Pericardium fibroblast (primary cell): ENCODE measurements around the gene LEMD2.

- RAMPAGE, long total RNA, result no peak
Measured at GRCh38 chr6:33571690-33572160, 8.4 kb downstream of the BAK1 start.

- RAMPAGE, long total RNA, result no peak
Measured at GRCh38 chr6:33576612-33577662, 3.1 kb downstream of the BAK1 start.

DNA sequence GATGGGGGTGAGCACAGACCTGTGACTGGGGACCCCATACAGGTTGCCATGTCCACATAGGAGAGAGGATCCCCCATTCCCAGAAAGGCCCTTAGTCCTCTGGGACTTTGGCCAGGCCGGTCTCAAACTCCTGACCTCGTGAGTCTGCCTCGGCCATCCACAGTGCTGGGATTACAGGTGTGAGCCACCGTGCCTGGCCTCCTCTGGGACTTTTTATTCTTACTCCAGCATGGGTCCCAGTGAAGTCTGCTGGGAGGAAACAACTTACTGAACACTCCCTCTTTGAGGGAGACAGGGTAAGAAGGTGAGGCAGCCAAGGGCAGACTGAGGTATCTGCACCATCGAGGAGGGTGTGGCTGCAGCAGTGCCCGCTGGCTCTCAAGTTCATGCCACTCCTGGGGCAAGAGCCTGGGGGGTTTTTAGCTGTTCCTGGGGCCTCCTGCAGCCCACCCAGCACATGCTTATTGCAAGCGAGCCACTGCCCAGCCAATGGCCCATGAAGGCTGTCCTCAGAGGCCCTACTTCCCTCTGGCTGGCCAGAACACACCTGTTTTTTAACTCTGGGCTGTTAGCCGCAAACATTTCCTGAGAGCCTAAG is 2.3 kb downstream of the BAK1 start:
- RAMPAGE, long total RNA, result no peak

DNA sequence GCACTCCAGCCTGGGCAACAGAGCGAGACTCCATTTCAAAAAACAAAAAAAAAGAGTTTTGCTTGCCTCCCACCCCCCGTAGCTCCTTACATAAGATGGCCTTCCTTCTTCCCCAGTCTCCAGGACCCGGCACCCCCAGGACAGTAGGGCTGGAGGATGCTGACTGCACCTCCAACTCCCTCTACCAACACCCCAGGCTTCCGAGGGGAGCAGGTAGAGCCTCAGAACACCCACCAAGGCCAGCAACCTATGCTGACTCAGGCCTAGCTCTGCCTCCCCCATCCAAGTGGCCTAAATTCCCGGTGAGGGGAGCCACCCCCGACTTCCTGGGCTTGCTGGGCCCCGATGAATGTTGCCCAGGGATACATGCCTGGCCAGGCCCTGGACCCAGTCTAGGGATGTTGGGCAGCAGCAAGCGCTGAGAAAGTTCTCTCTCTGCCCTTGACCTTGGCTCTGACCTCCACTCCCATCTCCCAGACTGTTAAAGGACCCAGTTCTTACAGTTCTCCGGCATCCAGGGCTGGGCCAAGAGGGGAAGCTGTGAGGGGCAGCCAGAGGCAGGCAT is 685 bp downstream of the BAK1 start:
- RAMPAGE, long total RNA, result no peak

DNA sequence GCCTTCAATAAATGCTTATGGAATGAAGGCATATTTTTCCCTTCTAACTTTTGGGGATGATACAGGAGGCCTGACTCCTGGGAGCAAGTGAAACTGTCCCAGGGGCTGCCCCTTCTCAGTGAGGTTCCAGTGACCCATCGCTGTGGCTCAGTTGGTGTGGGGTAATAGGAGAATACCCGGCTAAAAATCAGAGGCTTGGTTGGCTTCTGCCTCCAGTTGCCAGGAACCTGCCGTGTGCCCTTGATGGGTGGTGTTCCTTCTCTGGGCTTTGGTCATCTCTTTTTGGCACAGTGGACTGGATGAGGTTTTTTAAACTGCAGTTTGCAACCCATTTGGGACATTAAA is 1.7 kb upstream of the ITPR3 start:
- RAMPAGE, long total RNA, result no peak

- RAMPAGE, long total RNA, result no peak
Measured at GRCh38 chr6:33620134-33620723, 893 bp upstream of the ITPR3 start.

DNA sequence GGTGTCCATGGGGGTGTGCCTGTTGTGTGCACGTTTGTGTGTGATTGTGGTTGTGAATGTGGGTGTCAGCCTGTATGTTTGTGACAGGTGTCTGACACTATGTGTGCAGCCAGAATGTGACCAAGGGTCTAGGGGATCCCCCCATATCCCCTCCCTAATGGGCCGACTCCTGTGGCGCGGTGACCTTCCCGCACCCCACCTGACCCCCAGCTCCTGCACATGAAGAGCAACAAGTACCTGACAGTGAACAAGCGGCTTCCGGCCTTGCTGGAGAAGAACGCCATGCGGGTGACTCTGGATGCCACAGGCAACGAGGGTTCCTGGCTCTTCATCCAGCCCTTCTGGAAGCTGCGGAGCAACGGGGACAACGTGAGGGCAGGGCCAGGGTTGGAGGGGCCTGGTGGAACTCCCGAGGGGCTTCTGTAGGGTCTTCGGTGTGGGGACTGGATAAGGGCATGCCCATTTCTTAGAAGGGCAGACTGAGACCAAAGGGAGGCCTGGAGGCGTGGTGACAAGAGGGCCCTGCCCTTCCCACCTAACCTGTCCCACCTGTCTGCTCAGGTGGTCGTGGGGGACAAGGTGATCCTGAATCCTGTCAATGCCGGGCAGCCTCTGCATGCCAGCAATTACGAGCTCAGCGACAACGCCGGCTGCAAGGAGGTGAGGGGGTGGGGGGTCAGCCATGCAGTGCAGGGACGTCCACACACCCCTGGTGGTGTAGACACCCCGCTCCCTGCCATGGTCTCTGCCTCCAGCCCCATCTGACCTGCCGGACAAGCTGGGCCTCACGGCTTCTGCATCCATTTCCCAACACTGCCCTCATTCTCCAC is 37.6 kb downstream of the ITPR3 start:
- RAMPAGE, long total RNA, result no peak

DNA sequence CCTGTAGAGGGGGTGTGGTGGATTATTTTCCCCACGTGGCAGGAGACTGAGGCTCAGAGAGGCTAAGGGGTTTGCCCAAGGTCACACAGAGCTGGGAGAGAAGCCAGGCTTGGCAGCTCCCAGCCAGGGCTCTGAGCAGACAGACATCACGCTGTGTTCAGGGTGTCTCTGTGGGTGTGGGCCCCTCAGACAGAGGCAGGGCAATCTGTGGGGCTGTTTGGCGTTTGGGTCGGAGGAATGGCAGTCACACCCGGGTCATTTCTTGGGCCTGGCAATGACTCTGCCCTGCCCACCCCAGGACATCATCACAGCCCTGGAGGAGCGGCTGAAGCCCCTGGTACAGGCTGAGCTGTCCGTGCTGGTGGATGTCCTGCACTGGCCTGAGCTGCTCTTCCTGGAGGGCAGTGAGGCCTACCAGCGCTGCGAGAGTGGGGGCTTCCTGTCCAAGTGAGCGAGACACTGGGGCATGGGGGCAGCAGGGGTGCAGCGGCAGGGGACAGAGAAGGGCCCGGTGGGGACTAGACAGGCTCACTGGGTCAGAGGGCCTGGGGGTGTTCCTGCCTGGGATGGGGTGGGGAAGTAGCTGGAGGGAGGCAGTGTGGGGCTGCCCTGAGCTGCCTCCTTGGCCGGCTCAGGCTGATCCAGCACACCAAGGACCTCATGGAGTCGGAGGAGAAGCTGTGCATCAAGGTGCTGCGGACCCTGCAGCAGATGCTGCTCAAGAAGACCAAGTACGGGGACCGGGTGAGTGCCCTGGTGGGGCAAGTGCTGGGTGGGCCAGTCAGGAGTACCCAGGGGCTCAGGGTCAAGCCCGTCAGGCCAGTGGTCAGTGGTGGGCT is 27.6 kb downstream of the UQCC2 start:
- RAMPAGE, long total RNA, result no peak

- RAMPAGE, long total RNA, result no peak
Measured at GRCh38 chr6:33684561-33685103, 26.9 kb downstream of the UQCC2 start.

- RAMPAGE, long total RNA, result no peak
Measured at GRCh38 chr6:33705609-33706770, 5.5 kb downstream of the UQCC2 start.

DNA sequence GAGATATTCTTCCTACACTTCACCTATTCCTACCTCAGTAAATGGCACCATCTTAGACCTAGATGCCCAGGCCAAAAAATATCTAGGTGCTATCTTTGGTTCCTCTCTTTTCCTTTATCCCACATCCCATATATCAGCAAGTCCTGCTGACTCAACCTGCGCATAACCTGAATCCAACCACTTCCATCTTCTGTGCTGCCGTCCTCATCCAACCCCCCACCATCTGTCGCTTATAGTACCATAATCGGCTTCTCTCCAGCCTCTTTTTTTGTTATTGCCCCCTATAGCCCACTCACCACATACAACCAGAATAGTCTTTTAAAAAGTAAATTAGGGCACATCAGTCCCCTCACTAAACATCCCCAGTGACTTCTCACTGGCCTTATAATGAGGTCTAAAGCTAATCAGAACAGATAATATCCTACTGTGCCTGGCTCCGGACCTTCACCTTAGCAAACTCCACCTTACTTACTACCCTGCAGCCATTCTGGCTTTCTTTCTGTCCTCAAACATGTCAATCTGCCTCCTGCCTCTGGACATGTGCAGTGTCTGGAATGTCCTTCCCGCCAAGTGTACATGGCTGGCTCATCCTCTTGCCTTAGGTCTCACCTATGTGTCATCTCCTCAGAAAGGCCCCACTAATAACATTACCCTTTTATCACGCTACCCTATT is 1.4 kb downstream of the UQCC2 start:
- RAMPAGE, long total RNA, result no peak

DNA sequence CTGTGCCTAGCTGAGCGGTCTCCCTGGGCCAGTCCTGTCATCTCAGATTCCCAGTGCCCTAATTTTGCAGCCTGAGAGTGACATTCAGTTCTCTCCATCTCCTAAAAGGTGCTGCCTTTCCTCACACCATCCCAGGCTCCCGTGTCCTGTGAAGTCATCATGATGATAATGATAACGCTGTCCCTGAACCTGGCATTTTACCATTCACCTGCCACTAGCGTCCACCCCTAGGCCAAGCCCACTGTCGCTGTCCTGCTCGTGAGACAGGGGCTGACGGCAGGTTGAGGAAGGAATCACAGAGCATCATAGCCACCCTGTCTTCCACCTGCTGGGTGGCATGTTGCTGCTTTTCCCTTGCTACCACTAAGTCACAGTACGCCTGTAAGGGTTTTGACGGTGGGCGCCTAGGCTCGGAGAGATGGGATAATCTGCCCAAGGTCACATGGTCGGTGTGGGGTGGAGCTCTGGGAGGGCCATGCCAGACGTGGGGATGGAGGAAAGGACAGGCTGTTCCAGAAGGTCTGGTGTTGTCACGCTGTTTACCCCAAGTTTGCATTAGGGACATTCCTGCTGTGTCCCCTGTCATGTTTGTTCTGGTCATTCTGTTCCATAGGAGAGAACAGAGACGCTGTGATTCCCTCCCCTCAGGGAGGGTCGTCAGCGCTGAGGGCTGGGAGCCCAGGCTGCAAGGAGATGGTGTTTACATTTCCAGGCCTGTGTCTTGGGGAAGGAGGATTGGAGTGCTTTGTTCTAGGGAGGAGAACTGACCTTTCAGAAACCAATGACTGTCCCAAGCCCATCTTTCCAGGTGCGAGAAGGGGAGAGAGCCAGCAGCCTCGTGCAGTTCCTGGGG is 16.2 kb downstream of the IP6K3 start:
- RAMPAGE, long total RNA, result no peak

DNA sequence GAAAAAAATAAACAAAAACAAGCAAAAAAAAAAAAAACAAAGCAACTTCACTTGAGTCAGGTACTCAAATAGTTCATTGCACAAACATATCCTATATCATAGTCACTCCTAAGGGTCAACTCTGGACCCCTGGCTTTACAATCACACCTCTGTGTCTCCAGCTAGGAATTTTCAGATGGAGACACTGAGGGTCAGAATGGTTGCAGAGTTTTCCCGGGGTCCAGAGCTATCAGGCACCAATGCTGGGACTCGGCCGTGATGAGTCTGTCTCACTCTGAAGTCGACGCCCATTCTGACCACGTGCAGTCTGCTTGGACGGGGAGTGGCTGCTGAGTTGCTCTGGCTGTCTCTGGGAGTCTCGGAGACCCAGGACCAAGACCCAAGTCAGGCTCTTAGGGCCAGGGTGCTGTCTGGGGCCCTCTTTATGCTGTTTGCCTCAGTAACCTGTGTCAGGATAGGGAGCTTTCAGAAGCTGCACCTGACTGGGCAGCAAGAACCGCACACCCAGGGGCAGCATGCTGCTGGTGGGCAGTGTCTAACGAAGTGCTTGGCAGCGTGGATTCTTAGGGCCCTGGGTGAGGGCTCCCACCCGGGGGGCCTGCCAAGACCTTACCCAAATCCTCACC is 4.6 kb downstream of the IP6K3 start:
- RAMPAGE, long total RNA, result no peak

GRCh38 chr6:33768560-33769134 is 20.3 kb downstream of the LEMD2 start:
- RAMPAGE, long total RNA, result no peak

GRCh38 chr6:33788615-33789333 is at the start of gene LEMD2:
LEMD2 (minus strand) TSS chr6:33789130.
- RAMPAGE, long total RNA, result no peak

DNA sequence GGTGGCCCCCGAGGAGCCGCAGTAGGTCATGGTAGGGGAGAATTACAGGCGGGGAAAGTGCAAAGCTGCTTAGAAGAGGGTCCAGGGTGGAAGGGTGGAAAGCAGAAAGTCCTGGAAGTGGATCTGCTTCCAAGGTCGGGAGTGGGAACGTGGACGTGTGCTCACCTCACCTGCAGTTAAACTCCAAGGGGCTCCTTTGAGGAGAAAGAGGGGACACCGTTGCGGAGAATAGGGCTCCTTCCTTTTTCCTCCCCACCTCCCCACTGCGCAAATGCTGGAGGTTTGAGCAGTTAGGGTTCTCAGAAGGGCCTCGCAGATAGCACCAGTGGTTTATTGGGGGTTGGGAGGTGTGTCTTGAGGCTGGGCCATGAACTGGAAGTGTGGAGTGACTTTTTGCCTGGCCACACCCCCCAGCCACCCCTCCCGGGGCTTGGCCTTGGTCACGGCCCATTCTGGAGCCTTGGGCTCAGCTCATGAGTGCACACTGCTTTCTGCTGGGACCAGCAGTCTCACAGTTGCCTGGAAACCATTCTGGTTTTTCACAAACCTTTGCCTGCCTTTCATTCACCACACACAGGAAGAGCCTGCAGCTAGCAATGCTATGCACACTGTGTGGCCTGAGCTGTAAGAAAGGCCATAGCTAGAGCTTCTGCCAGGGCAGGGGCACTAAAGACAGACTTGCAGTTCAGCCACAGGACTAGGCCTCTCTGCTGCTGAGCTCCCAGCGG is 100.5 kb upstream of the MLN start:
- RAMPAGE, long total RNA, result no peak

DNA sequence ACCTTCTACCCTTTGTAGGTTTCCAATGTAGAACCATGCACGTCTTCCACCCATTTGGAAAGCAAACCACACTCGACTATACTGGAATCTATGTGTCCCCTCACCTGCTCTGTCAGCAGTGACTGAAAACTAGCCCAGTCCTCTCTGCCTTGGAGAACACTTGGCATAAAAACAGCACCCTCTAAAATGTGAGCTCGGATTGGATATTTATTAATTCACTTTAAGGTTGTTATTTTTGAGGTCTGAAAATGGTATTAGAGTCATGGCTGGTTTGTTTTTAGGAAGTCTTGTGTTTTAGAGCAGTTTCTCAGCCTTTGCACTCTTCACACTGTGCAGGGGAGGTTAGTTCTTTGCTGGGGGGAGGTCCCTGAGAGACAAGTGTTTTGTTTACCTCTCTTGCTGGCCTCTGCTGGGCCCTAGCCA is 51.6 kb downstream of the GRM4 start:
- RAMPAGE, long total RNA, result no peak

DNA sequence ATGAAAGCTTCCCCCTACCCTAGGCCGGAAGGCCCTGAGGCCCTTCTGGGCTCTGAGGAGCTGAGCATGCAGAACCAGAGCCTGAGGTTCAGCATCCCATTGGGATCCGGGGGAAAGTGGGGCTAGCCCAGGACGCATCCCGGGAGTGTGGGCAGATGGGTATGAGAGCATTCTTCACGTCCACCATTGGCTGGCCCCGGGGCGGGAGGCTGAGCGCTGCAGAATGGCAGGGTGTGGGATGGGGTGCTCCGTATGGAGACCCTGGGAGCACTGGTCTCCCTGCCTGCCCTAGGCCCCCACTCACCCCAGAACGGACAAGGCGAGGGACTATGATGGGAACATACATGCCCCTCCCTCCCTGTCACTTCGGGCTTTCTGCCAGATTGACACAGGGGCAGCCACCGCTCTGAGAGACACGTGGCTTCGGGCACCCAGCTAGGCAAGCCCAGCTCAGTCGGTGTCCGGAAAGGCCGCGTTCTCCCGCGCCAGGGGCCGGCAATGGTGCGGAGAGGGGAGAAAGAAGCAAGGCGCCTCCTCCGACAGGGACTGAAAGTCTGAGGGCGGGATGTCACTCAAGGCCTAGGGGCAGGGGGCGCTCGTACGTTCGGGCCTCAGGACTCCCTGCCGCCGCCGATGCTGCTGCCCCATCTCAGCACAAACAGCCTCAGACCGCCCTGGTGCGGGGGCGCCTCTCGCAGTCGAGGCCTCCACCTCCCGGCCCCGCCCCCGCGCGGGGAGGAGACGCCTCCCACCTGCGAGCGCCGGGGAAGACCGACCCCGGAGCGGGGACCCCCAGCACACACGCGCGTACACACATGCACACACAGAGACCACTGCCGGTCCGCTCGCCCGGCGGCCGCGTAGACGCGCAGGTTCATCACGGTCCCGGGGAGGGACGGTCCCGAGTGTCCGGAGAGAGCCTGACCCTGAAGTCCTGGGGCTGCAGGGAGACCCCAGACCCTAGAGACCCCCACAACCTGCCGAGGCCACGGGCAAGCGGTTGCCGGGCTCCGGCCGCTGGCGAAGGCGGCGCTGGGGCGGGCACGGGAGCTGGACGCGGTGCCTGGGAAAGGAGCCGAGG is 2.0 kb downstream of the GRM4 start:
- RAMPAGE, long total RNA, result no peak

GRCh38 chr6:34236968-34237828 is 525 bp downstream of the HMGA1 start:
- RAMPAGE, long total RNA, result no peak

DNA sequence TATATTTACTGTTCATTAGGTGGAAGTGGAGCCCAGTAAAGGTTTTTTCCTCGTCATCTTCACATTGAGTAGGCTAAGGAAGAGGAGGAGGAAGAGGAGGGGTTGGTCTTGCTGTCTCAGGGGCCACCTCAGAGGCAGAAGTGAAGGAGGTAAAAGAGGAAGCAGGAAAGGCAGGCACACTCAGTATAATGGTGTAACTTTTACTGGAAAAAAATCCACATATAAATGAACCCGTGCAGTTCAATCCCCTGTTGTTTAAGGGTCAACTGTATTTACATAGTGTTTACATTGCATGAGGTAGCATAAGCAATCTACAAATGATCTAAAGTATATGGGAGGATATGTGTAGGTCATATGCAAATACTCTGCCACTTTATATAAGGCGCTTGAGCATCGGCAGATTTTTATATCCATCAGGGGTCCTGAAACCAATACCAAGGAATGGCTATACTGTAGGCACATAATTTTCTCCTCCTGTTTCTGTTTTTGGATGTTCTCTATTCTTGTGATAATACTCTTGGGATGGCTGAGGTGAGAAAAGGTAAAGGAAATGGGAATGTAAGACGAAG is 60.1 kb downstream of the NUDT3 start:
- RAMPAGE, long total RNA, result no peak